NT2/D1 (cell line): Measurements from ENCODE around the genes DGKG and RTP2.

DNA sequence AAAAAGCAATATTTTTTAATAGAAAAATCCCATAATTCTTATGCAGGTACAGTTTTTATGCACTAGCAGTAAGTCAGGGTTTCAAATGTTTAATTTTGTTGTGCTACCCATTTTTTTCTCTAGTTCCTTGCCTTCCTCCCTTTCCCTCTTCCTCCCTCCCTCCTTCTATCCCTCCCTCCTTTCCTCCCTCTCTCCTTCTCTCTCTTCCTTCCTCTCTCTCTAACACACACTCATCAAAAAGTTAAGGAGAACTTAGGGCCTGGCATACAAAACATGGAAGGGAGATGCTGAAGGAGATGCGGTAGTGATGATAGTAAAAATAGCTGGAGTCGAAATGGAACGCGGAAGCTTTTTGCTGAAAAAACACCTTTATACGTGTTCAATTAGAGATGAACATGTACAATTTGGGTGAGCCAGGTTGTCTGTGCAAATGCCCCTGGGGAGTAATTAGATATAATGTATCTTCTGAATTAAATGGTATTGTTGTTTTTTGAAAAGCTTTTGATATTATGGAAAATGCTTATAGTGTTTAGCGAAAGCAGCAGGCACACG is 103.9 kb downstream of the VPS8 start:
- RRBS, 2 experiments: no CpG with 5 or more reads among the region's 7 CpGs

- RRBS, 2 experiments: no CpG with 5 or more reads among the region's 7 CpGs
Measured at GRCh38 chr3:185328679-185329431, 34.1 kb upstream of the MAP3K13 start.

DNA sequence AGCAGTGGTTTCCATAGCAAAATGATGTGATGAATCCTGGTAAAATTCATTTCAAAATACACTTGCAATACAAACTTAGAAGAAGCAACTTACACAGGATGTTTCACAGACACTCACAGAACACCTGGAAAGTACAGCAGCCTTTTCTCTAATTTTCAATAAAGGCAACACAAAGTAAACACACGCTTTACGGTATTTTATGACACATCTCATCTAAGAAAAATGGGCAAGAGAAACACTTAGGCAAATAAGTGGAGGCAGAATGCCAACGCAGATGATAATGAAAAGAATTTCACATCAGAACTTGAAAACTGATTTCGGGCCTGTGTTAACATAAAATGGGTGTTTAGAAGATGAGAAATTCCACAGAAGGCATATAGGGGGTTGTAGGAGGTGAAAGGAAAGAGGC is 25.7 kb upstream of the MAP3K13 start:
- RRBS, 2 experiments: no CpG with 5 or more reads among the region's 4 CpGs

- RRBS, 2 experiments: no CpG with 5 or more reads among the region's 10 CpGs
Measured at GRCh38 chr3:185637356-185638114, 51.4 kb downstream of the SENP2 start.

- RRBS, 2 experiments: 100% methylated on average over 2 of the region's 18 CpGs
Measured at GRCh38 chr3:185920188-185921442, 17.2 kb downstream of the TRA2B start.

GRCh38 chr3:186097746-186098660 is 10.9 kb downstream of the ETV5 start:
- RRBS, 2 experiments: no CpG with 5 or more reads among the region's 17 CpGs

DNA sequence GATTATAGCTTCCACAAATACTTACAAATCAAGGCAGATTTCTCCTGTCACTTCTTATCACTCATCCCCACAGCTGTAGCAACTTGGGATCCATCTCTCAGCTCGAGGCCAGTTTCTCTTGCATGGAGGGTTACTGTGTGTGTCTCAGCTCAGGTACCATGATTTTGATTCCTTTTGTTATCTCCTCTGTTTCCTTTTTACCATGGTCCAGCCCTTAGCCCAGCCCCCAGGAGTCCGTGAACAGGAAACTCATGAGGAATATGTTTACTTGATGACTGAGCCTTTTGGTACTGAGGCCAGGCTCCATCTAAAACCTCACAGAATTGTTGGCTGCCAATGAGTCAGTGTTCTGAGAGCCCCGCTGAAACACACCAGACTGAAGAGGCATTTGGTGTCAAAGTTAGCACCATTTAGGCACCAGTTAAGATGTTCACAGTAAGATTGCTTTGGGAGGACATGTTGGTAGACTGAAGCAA is 80.9 kb downstream of the DGKG start:
- RRBS, 2 experiments: no CpG with 5 or more reads among the region's 3 CpGs

DNA sequence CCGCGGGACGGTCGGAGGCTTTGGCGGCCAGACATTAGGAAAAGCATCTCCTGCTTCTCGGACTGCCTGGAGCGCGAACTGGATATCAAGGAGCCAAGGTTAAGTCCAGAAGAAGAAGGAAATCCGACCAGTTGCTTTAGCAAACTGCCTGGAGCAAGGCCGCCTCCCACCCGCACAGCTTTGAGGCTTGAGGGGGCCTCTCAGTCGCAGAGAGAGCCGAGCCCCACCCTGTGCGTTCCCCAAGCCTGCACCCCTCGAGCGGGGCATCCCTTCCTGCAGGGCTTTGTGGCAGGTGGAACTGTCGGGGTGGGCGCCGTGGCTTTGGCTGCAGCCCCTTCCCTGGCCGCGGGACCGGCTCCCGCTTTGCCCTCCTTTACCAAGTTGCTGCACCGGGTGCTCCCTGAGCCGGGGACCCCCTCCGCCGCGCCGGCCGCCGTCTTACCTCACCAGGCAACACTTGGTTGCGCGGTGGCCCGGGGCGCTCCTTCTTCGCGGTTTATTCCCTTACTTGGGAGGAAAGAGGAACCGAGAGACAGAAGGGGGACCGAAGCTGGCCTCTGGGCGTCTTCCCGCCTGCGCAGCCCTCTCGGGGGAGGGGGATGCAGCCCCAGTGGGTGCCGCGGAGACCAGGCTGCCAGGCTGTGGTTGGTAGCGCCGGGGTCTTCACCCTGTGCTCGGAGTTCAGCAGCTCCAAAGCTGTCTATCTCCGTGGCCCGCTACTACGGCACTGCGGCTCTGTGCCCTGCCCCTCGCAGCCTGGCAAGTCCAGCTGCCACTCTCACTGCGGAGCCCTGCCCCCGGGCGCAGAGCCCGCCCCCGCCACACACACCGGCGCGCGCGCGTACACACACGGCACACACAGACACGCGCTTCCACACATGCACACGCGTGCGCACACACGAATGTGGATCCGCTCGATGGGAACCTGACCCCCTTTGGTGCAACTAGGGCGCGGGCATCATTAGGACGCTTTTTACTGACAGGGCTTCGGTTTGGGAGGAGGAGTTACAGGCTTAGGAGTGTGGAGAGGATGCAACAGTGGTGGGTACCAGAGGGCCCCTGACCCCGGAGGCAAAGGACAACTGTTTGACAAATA is at the start of gene DGKG:
DGKG (minus strand) TSS at position 731 of the 1,096 bp plus-strand sequence.
- RRBS, 2 experiments: 2% methylated on average over 6 to 7 of the region's 78 CpGs

GRCh38 chr3:186413562-186414652 is 51.9 kb upstream of the DGKG start:
- RRBS, 2 experiments: no CpG with 5 or more reads among the region's 25 CpGs

DNA sequence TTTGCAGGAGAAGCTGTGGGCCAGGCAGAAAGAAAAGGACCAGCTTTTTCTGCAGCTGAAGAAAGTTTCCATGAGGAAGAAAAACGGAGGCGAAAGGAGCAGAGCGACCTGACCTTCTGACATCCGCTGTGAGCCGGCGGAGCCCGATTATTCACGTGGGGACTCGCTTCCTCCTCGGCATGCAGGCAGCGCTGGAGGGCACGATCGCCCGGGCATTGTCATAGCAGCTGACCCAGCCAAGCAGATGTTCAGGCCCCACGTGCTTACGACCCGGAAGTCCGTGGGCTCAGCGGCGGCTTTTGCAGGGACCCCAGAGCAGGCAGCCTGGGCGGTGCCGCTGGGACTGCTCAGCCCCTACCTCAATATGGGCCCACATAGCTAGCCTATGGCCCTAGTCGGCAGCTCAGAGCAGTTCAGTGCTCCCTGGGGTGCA is 10.6 kb upstream of the EIF4A2 start:
- RRBS, 2 experiments: 45 to 92% methylated on average over 13 of the region's 23 CpGs

DNA sequence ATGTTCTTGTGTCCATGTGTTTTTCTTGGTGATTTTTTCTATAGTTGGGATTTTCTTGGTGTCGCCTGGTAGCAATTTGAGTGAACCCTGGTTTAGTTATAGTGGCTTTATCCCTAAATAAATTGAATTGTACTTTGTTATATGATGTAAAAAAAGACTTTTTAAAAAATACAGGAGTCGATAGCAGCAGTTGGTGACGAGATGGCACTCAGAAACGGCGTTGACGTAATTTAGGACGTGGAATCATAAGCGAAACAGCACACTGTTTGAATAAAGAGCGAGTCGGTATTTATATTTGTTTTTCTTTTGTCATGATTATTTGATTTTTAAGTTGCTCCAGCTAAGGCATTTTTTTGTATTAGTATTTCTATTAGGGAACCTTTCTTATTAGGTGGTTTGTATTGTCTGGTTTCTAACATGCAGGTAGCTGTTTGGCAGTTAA is 4.8 kb downstream of the EIF4A2 start:
- RRBS, 2 experiments: no CpG with 5 or more reads among the region's 10 CpGs

GRCh38 chr3:186908786-186909543 is 21.4 kb upstream of the ST6GAL1 start:
- RRBS, 2 experiments: no CpG with 5 or more reads among the region's 12 CpGs

DNA sequence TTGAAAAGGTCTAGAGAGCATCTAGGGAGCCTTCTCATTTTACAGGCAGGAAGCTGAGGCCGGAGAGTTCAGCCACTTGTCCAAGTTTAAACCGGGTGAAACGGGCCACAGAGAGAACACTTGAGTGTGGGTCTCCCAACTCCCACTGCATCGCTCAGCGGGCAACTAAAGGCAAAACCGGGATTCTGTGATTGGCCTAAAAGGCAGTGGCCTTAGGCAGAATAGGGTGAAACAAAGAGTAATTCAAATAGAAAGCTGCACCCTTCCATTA is 1.8 kb downstream of the ST6GAL1 start:
- RRBS, 2 experiments: 4 to 11% methylated on average over 5 to 6 of the region's 6 CpGs

- RRBS, 2 experiments: no CpG with 5 or more reads among the region's 1 CpG
Measured at GRCh38 chr3:186976060-186976259, 45.6 kb downstream of the ST6GAL1 start.

- RRBS, 2 experiments: no CpG with 5 or more reads among the region's 10 CpGs
Measured at GRCh38 chr3:187025150-187025894, 95.0 kb downstream of the ST6GAL1 start.

GRCh38 chr3:187104922-187105378 is 34.3 kb downstream of the RPL39L start:
- RRBS, 2 experiments: no CpG with 5 or more reads among the region's 9 CpGs

- RRBS, 2 experiments: no CpG with 5 or more reads among the region's 8 CpGs
Measured at GRCh38 chr3:187274887-187275422, 16.6 kb downstream of the MASP1 start.

DNA sequence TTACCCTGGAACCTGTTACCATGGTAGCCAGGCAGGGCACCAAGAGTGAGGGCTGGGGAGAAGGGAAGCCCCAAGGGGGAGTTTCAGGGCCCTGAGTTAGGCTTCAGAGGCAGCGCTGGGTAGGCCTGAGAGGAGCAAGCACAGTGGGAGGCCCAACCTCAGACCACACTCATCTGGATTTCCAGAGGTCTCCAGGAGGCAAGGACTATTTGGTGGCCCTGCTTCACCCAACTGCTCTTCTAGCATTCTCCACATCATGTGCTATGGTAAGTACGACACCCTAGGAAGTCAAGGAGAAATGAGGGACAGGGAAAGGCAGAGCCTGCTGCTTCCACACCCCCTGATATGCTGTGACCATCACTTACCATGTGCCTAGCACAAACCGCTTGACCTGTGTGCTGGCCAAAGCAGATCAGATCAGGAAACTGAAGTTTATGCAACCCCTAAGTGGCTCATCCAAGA is at the start of gene RTP2:
RTP2 (minus strand) TSS at position 284 of the 462 bp plus-strand sequence.
- RRBS, 2 experiments: no CpG with 5 or more reads among the region's 3 CpGs

- RRBS, 2 experiments: no CpG with 5 or more reads among the region's 17 CpGs
Measured at GRCh38 chr3:187721169-187721896, 19.0 kb upstream of the RTP2 start.

GRCh38 chr3:187728909-187729499 is 16.3 kb downstream of the BCL6 start:
- RRBS, 2 experiments: no CpG with 5 or more reads among the region's 12 CpGs